H4 (cell line): ENCODE measurements around the gene FOSL2.

GRCh38 chr2:27664052-27664669 lies 472 bp downstream of the SLC4A1AP start:
- RAMPAGE, long total RNA, result no peak

DNA sequence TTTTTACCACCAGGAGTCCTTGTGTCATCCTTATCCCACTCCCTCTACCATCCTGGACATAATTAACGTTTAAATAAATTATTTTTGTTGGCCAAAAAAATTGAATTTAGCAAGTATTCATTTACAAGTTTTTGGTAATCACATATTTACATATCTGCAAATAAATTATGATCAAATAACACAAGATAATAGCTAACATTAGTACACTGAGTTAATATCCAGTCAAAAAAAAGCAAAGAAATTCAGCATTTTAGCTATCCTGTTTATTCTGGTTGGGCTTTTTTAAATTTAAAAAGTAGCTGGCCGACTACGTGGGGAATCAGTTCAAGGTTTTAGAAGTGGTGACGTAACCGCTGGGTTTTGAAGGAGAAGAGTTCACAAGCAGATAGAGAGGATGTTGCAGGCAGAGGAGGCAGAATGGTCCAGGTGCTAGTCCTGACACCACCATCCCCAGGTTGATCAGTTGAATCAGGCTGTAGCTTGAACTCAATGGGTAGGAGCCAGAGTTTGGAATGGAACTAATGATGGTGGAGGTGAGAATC lies 43.6 kb downstream of the SLC4A1AP start:
- RAMPAGE, long total RNA, result no peak

GRCh38 chr2:27738453-27739021 lies 33.0 kb upstream of the MRPL33 start:
- RAMPAGE, long total RNA, result no peak

DNA sequence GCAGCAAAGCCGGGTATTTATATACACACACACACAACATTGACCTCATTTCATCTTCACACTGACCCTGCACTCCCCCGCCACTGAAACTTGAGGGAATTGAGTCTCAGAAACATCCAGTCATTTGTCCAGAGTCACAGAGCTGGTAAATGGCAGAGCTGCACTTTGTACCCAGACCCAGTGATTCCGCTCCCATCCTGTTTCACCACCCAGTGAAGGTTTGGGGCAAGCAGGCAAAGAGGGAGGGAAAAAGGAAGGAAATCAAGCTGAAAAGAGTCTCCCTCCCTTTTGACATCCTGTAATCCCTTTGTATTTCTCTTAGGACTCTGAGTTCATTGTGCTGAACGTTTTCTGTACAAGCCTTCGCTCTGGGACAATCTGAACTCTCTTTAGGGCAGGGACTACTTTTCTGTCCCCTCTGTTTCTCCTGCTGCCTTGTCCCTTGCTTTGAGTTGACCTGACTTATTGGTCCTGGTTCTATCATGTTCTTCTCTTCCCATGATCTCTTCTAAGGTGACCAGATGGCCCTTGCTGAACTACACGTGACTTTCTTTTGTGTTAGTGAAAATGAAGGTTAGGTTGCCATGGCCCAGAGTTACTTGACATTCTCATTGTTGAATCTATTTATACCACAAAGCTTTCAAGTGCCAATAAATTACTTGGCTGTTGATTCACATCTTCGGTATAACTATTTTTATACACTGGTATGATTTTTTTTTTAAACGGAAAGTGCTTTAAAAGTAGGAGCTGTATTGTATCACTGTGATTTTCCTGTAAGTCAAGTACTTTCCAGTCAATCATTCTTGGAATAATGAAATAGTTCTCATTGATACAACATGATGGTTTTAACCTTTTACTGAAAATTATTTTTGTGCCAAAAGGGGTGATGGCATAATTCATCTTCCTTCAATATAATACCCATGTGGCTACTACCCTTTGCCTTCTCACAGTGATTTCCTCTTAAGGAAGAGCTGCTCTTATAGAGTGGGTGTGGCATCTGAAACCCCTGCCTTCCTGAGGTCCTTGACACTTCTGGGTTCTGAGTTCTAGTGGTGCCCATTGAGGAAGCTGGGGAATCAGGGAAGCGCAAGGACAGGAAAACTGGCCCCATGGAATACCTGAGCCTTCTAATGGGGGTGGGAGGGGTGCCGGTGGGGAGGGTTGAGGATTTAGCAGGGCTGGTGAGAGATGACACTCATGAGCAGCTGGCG lies 24.4 kb downstream of the MRPL33 start:
- RAMPAGE, long total RNA, result no peak

DNA sequence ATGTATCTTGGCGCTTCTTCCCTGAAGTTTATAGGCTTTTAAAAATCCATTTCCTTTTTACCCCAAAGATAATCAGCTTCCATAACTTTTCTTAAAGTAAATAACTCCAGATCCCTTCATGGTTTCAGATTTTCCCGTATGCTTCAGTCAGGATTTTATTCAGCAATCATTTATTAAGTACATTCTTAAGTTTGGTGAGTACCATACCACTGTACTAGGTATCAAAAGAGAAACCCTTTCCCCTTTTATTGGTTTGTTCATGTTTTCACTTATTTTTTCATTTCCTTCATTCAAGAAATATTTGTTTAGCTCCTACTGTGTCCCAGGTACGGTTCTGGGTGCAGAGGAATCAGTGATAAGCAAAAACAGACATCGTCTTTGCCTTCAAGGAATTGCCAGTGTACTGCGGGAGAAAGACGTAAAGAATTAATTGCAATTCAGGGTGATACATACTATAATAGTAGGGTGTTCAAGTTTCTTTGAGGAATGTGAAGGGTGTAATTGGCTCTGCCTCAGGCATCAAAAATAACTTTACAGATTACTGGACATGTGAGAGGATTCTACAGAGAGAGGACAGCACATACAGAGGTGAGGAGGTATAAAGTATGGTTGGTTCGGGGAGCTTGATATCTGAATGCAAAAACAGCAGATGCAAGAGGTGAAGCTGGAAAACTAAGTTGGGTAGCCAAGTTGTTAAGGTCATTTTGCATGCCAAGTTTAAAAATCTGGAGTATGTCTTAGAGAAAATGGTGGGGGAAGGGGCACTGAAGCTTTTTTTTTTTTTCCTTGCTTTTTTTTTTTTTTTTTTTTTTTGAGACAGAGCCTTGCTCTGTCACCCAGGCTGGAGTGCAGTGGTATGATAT lies 227.7 kb upstream of the FOSL2 start:
- RAMPAGE, long total RNA, result no peak

DNA sequence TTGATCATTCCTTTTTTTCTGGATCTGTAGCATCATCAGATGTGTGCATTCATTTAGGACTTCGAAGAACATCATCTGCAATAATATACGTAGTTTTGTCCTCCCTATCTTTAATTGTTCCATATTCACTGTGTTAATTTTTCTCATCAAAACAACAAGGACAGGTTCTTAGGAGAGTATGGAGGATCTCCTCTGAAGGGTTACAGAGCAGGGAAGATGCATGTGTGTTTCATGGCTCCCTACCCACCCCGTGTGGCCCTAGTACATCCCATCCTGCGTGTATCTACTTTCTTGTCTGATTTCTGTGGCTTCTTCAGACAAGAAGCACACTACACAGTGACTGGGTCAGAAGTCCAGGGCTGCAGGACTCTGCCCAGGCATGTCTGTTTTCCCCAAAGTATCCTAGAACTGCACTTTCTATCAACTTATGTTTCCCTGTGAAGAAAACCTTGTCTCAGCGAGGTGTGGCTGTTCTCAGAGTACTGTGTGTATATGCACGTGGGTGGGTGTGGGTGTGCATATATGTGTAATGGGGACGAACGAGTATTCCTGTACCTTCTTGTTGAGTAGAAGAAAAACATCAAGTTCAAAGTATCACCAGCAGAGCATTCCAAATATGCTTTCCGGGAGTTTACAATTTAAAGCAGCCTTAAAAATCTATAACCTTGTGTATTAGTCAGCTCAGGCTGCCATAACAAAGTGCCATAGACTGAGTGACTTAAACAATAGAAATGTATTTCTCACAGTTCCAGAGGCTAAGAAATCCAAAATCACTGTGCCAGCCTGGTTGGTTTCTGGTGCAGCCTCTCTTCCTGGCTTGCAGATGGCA lies 220.3 kb upstream of the FOSL2 start:
- RAMPAGE, long total RNA, result no peak

DNA sequence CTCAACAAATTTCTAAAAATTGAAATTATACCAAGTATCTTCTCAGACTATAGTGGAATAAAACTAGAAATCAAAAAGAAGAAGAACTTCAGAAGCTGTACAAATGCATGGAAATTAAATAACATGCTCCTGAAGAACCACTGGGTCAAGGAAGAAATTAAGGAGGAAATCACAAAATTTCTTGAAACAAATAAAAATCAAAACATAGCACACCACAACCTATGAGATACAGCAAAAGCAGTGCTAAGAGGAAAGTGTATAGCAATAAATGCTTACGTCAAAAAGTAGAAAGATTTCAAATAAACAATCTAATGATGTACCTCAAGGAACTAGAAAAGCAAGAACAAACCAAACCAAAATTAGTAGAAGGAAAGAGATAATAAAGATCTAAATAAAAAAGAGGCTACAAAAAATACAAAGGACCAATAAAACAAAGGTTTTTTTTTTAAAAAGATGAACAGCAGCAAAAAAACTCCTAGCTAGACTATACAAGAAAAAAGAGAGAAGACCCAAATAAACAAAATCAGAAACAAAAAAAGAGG lies 214.3 kb upstream of the FOSL2 start:
- RAMPAGE, long total RNA, result no peak

DNA sequence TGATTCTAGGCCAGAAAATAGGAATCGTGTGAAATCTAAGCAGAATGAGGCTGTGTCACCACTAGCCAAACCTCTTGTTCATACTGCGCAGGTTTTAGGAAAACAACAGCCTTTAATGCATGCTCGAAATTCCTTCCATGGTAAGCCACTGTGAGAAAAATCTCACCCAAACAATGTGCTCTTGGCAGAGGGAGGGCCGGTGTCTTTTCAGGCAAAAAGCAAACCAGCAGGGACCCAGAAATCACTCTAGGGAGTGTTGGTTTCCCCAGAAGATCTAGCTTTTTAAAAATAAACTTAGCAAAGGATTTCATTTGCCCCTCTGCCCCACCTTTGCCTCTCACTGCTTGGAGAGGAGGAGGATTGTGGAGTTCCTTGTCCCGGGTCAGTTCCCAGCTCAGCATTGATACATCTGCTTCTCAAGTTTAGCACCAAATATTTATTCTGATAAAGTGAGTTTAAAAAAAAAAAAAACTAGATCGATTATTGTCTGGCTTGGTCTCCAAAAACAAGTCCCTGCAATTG lies 71.1 kb upstream of the FOSL2 start:
- RAMPAGE, long total RNA, result no peak

DNA sequence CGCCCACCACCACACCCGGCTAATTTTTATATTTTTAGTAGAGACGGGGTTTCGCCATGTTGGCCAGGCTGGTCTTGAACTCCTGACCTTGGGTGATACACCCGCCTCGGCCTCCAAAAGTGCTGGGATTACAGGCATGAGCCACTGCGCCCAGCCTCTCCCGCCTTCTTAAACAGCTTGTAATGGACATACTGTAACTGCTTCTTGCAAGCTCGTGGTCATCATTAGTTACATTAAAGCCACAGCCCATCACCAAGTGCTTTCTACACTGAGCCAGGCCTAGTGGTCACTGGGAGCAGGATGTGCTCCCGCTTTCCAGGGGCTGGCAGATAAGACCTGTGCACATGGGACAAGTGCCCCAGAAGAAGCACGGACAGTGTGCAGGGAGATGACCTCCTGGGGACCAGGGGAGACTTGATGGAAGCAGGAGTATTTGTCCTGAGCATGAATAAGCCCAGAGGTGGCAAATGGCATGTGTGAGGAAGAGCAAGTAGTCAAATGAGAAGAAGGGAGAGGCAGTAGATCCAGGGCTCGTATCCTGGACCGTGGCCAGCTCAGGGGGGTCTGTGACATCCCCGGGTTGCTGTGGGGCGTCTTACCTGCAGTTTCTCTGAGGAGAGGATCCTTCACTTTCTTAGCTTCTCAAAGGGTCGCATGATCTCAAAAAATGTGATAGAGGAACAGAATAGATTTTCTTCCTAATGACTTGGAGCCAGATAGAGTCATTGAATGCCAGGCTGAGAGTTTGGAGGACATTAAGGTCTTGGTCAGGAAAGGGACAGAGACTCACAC lies 57.1 kb upstream of the FOSL2 start:
- RAMPAGE, long total RNA, result no peak

DNA sequence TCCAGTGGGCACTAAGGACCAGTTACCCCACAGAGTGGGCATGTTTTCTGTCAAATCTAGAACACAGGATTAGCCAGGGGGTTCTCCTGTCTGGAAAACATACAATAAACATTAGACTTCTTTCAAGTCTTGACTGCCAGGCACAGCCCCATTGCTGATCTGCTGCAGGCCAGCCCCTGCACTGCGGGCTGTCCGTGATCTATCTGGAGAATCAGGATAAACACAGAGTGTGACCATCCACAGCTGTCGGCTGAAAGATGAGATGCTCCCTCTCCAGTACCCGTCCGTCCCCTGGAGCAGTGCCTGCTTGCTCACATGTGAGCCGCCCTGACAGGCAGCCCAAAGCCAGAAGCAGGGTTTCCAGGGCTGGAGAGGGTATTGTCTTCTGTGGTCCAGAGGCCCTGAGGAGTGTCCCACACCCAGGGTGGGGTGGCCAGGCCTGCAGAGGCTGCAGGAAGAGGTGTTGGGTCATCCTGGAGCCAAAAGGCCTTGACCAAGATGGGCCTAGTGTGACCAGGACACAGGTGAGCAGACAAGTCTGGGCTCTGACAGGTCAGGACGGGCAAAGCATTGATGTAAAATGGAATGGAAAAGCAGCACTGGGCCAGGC lies 46.0 kb upstream of the FOSL2 start:
- RAMPAGE, long total RNA, result no peak

DNA sequence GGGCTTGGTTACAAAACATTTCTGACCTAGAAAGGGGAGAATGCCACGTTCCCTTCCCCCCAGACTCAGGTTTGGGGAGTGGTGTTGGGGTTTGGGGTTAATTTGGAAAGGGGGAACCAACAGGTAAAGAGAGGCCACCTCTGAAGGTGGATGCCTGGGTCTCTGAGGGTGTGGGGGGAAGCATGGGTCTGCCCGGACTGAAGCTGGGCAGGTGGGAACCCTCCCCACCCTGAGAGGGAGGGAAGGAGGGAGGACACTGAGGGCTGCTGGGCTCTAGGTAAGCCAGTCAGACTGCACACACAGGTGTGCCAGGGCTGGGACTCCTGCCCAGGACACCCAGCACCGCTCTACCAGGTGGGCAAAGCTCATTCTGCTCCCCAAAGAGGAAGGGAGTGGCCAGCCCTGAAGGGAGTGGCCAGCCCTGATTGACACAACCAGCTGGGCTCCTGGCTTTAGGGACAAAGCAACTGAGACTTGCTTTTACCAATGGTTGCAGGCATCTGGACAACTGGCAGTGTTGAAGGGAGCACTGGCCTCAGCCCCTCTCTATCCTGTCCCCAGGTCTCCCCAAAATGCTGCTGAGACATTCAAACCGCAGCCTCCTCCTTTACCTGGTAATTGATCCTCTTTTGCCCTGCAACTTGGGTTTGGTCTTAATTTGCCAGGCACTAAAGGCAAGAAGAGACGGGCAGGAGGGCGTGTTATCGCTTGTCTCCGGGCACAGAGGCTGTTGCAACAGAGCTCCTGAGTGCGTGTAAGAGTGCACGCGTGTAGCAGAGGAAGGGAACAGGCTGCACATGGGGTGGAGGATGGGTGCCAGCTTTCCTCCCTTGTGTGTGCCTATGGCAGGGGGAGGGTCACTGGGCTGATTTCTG lies 14.6 kb upstream of the FOSL2 start:
- RAMPAGE, long total RNA, result no peak

- RAMPAGE, long total RNA, result no peak
These were observed at the start of gene FOSL2 for GRCh38 chr2:28392761-28393241. Gene FOSL2 (plus strand): TSS chr2:28392858.

DNA sequence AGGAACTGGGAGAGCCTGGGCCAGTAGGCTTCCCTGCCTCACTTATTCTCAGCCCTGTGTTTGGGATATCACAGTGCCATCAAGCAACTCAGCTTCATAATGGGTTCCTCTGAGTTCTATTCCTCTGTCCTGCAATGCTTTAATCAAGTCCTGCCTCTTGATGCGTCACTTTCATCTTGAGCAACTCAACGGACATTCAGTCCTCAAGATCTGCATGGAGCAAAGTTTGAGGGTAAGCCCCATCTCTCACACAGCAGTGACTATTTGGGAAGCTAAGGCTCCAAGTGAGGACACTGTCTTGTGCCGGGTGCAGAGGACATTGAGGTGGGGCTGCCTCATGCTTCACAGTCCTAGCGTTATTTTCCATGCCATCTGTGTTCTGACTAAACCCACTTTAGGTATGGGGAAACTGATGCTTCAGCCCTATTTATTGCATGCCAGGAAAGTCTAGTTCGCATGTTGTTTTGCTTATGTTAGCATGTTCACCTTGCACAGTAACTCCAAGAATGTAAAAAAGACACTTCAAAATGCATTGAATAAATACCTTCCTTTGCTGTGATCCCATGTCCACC lies 50.8 kb upstream of the PLB1 start:
- RAMPAGE, long total RNA, result no peak

- RAMPAGE, long total RNA, result no peak
These were observed 7.5 kb upstream of the PLB1 start for GRCh38 chr2:28488323-28488789.

DNA sequence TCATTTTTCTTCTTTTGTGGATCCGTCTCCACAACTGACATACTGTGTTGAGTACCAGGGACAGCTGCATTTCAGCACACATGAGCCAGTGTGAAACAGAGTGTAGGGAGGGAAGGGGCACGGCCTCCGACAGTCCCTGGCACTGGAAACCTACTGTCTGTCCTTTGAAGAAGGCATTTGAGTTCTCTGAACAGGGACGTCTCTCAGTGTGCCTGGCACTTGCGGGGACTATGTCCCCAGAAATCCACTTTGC lies 48.1 kb downstream of the PLB1 start:
- RAMPAGE, long total RNA, result no peak

GRCh38 chr2:28601298-28602030 lies 105.6 kb downstream of the PLB1 start:
- RAMPAGE, long total RNA, result no peak

- RAMPAGE, long total RNA, result no peak
These were observed 127.6 kb downstream of the PLB1 start for GRCh38 chr2:28623576-28623813.

DNA sequence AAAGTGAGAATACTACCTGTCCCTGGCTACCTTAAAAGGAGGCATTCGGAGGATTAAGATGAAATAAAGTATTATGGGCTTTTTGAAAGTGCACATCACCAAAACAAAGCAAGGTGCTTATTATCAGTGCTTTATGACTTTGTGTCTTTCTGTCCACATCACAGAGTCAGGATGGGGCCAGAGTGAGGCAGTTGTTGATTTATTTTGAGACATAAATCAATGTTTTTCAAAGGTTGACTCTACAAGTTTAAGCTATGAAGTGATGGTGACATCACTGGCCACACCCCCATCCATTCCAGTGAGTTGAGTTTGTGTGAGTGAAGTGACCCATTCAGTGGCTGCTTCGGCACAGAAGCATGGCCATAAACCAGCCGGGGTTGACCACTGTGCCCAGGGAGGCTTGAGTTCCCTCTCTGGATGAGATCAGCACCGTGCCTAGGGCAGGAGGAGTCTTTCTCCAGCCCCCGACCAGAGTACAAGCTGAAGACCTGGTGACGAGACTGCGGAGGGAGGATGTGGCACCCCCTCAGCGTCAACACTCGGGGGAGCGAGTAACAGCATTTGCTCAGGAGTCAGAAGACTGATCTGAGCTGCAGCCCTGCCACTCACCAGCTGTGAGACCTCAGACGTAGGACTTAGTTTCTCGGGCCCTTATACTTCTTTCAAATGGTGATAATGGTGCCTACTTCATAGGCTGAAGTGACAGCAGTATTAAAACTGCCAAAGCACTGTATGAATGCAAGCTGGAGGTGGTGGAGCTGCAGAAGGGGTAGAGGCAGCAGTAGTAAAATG lies 88.9 kb upstream of the PPP1CB start:
- RAMPAGE, long total RNA, result no peak

DNA sequence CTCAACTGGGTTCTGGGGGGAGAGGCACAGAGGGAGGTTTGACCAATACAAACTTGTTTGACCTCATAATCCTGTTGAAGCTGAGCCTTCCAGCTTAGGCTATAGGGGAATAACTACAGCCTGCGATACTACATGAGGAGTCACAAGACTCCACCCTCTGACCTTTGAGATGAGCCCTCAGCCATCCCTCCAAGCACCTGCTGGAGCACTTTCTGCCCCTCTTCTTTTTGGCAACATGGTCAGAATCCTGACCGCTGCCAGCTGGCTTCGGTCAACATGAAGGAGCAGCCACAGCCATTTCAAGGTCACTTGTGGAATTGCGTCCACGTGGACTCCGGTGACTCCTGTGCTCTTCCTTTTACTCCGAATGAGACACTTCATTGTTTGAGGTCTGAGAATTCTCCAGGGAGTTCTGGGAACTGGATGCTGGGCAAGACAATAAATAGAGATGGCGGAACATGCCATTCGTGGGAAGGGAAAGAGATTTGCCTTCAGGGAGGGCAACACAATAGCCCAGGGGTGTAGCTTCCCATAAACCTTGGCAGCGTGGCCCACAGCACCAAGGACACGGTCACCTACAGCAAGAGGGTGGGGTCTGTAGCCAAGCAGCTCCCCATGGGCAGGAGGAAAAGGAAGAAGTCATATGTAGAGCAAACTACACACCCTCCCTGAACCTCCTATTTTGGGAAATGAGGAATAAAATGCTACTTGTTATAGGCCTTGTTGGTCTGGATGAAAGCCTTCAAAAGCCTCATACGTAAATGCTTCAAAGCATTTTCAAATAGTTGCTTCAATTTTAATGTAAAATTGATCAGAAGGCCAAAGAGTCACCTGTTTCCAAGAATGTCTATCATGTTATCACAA lies 73.3 kb upstream of the PPP1CB start:
- RAMPAGE, long total RNA, result no peak

DNA sequence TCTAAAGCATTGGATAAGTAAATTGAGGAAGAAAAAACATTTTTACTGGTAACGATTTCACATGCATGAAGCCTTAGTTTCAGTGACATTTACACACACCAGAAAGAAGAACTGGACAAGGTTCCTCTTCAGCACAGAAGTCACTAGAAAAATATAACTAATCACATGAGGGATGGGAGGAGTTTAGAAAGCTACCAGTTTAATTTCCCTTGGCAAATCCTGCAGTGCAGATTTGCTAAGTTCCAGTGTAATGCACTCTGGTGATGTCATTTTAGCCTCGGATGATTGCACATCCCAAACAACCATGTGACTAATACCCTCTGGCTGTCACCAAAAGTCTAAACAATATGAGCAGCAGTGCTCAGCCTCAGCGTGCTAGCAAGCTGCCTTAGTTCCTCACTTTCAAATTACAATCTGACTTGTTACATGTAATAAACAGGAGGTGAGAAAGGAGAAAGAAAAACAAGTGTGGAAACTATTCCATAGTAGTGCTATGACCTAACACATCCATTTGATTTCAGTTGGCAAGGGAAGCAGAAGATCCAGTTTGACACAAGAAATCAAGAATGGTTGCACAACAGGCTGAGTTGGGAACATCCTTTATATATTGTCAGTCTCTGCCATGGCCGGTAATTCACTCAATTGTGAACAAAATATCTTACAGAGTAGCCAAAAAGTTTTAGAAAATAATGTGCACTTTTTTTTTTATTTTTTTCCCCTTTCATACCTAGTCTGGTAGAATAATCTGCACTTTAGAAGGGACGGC lies 35.2 kb upstream of the PPP1CB start:
- RAMPAGE, long total RNA, result no peak